Measurements from ENCODE around the genes CIDEC, JAGN1, PRRT3, ATP2B2 and SLC6A11.

DNA sequence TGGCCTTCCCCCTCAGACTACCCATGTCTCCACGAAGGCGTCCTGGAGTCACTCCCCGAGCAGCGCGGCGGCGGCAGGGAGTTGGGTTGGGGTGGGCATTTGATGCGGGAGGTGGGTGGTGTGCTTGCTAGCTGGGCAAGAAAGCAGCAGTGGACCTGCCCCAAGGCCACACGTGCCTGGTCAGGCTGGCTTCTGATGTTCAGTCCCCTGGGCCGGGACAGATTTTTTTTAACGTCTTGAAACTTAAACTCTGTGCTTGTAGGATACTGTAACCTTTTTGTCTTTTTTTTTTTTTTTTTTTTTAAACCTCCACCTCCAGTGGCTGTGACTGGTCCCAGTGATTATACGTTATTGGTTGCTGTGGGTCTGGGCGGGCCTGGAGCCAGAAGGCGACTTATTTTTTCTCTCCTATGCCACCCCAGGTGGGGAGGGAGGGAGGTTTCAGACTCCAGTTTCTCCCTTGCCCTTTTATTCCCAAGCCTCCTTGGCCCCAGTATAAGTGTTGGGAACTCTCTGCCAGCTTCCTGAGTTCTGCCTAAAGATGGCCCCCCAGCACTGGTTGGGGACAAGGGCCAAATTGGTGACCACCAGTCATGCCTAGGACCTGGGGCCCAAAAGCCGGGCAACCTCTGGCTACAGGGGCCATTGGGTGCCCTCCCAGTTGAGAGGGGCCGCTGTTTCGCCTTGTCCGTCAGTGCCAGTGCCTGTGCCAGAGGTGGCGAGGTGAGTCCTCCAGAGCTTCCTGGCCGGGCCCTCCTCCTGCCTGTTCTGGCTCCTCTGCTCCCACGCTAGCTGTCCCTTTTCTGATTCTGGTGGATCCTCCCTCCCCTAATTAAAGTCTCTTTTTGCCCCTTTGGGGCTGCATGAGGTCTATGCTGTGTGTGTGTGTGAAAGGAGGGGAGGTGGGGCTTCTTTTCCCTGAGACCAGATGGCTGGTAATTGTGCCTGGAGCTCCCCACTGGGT lies 3.5 kb upstream of the TTLL3 start:
- CAGE, long polyA plus RNA, result no peak
- RRBS, result no CpG with 5 or more reads among the region's 21 CpGs

DNA sequence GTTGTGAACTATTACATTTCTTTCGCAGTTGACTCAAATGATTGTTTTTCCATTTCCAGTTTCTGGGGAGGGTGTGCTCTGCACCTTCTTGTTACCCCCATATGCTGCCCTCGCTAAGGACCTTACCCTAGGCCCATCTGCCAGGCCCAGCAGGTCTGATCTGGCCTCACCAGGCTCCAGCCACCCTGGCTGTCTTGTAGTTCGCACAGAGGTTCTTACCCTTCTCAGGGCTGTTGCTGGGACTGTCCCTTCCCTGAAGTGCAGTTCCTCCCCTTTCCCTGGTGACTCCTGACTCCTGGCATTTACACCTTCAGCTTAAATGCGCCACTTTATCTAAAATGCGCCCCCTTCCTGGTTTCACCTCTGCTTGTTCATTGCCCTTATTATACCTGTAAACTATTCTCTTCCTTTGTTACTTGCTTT lies 904 bp upstream of the TTLL3 start:
- CAGE, long polyA plus RNA, result no peak
- RRBS, result no CpG with 5 or more reads among the region's 5 CpGs

DNA sequence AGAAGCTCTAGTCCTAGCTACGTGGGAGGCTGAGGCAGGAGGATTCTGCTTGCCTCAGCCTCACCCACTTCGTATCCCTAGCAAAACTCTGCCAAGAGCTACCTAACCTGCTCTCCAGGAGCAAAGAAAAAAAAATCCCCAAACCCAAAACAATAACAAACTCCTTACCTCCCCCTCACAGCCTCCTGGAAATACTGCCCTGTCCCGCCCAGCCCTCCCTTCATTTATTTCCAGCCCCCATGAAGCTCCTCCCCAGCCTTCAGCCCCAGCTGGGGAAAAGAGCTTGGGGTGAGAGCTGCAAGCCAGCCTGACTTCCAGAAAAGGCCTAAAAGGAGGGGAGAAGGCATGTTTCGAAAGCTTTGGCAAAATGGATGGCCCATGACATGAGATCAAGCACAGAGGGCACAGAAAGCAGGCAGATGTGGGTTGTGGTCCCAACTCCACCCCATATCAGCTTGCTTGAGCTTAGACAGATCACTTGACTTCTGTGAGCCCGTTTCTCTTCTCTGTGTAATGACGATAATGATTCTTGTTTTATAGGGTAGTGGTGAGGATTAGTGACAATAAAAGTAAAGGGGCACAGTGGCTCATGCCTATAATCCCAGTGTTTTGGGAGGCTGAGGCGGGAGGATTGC lies at the start of gene CIDEC:
TSS of gene CIDEC (minus strand) at position 198 of the 635 bp plus-strand sequence.
- CAGE, long polyA plus RNA, result no peak
- RRBS, result no CpG with 5 or more reads among the region's 7 CpGs

DNA sequence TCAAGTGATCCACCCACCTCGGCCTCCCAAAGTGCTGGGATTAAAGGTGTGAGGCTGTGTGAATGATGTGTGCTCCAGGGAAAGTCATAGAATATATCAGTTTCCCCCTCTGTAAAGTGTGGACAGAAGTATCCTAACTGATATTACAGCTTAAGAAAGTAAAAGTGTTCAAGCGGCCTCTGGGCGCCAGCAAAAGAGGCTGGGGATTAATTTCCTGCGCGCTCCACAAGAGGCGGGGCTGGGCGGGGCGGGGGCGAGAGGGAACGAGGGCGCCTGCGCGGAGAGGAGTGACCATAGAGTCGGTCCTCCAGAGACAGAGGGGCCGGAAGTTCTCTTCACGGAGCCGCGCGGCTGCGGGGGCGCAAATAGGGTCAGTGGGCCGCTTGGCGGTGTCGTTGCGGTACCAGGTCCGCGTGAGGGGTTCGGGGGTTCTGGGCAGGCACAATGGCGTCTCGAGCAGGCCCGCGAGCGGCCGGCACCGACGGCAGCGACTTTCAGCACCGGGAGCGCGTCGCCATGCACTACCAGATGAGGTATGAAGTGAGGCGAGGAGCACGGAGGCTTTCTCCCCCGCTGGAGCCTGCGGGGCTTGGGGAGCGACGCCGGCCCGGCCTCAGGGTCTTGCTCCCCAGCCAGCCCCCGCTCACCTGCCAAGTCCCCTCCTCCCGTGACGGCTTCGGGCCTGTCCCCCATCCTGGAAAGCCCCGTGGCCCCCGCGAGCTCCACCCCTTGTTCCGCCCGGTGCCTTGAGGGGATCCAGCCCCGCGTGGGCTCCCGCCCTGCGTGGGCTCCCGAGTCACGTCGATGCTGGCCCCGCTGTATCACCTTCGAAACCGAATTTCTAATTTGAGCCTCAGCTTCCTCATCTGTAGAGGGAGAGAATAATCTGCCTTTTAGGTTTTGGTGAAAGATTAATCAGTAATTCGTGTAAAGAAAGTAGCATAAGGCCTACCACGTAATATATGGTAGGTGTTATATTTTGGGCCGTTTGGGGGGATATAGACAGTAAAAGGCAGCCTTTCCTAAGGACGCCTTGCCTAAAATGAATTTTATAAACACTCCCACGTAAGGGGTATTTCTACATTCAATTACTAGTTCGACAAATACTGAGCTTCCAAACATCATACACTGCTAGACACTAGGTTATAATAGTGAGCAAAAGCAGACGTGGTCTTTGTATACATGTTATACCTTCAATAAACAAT lies at the start of gene JAGN1:
TSS of gene JAGN1 (plus strand) at position 332 of the 1,205 bp plus-strand sequence.
- CAGE, long polyA plus RNA, result start-site peak on the plus strand centred at position 332 of the sequence, 91 bp wide, 245 and 191 reads in 2 replicates
- RRBS, result 4% methylated on average over 5 of the region's 75 CpGs

DNA sequence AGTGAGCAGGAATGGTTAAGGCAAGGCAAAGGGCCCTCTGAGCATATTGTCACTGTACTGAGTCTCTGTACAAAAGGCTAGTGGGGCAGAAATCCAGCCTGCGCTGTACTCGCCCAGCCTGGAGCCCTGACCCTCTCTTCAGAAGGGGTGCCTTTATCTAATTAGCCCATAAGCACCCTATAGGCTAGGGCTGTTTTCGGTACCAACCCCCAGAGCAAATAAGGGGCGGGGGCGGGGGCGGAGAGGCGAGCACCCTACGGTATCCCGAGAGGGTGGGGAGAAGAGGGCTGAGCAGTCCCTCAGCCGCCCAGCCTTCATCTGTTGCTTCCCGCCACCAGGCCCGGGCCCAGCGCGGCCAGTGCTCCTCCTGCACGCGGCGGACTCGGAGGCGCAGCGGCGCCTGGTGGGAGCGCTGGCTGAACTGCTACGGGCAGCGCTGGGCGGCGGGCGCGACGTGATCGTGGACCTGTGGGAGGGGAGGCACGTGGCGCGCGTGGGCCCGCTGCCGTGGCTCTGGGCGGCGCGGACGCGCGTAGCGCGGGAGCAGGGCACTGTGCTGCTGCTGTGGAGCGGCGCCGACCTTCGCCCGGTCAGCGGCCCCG lies 1.9 kb upstream of the IL17RC start:
- CAGE, long polyA plus RNA, result no peak
- RRBS, result no CpG with 5 or more reads among the region's 51 CpGs

DNA sequence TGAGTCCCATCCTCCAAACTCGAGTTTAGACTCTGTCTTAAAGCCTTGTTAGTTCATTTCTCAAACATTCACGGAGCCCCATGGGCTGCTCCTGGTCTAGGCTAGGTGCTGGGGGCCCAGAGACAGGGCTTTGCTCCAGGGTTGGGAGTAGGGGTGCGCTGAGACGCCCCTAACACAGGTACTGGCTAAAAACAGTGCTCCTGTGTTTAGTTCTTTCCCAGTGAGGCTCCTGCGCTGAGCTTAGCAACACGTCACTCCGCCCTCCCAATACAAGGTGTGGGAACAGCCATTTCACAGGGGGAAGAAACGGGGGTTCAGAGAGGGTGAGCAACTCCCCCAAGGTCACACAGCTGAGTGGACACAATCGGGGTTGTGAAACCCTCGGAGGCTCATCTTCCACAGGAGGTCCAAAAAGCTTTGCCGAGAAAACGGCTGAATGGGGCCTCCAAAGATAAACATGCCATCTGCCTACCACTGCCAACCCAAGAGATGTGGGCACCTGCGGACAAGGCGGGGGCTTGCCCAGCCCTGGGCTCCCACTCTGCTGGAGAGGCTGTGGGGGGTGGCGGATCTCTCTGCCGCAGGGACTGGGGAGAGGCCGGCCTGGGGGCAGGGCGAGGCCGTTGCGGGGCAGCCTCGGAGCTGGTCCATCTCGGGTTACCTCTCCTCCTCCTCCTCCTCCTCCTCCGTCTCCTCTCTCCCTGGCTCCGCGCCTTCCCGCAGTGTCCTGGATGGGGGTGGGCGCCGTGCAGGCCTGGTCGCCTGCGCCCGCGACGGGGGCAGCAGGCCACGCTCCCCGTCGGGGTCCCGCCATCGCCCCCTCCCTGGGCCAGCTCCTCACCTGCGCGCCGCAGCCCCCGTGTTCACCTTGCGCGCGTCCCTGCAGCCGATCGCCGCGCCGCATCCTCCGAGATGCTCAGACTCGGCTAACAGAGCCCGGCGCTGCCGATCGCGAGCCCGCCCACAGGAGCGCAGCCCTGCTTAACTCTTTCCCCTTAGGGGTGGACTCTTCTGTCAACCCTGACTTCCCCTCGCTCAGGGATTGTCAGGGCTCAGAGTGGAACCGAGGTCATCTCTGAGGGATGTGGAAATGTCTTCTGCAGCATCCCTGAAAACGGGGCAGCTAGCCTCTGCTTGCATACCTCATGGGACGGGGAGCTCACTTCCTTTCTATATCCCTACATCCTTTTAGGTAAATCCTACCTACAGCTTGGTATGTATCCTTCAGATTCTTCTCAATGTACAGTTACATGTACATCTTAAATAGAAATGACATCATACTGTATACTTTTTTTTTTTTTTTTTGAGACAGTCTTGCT lies at the start of gene PRRT3:
TSS of gene PRRT3 (minus strand) at position 928 of the 1,319 bp plus-strand sequence.
- CAGE, long polyA plus RNA, result no peak
- RRBS, result no CpG with 5 or more reads among the region's 63 CpGs

DNA sequence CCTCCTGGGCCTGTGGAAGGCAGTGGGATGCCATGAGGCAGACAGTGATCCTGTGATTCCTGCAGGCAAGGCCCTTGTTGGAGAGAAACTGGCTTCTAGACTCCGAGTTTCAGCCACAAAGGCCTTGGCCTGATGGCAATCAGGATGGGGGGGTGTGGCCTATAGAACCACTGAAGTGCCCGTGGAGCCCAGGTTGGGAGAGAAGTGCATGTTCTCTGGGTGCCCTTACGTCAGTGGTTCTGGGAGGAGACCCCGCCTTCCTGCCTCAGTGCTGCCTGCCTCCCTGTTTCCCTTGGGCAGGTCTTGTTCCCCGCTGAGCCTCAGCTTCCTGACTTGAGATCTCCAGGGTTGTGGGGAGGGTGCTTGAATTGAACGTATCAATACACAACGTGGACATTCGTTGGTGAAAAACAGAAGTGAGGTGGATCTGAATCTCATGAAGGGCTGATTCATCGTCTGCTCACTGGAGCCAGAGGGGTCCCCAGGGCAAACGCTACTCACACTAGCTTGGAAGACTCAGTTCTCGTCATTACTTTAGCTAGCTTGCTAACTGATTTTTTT lies 31.8 kb downstream of the IRAK2 start:
- CAGE, long polyA plus RNA, result no peak
- RRBS, result no CpG with 5 or more reads among the region's 11 CpGs

- CAGE, long polyA plus RNA, result no peak
- RRBS, result no CpG with 5 or more reads among the region's 3 CpGs
Measured at GRCh38 chr3:10223536-10224140, 24.6 kb upstream of the TATDN2 start.

- CAGE, long polyA plus RNA, result no peak
- RRBS, result no CpG with 5 or more reads among the region's 3 CpGs
Measured at GRCh38 chr3:10290076-10290295, 2.8 kb downstream of the GHRL start.

- CAGE, long polyA plus RNA, result no peak
- RRBS, result no CpG with 5 or more reads among the region's 18 CpGs
Measured at GRCh38 chr3:10311822-10312473, 9.0 kb downstream of the SEC13 start.

DNA sequence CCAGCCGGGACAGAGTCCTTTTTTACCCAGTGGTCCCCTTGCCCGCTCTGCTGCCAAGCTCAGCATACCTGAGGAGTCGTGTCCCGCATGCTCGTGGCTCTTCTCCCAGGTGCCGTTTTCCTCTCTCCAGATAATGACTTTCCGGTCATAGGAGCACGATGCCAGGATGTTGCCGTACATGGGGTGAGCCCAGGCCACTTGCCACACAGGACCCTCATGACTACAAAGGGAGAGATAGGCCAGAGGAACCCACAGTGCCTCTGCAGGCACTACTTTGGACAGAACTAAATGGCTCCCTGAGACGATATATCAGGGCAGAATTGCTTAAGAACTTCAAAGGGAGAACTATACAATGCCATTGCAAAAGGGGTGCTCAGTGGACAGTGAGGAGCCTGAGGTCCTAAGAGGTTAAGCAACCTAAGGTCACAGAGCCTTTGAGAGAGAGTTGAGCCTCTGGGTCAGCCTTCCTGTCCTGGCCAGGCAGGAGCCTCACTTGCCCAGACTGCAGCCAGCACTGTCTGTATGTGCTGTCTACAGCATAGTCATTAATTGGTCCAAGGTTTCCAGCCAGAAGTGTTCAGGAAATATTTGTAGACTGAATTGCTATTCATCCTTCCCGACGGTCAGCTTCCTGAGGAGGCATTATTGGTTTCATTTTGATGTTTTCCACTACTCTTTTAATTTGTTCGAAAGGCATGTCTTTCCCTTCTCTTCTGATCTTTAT lies 8.2 kb downstream of the SEC13 start:
- CAGE, long polyA plus RNA, result no peak
- RRBS, result no CpG with 5 or more reads among the region's 13 CpGs

- CAGE, long polyA plus RNA, result no peak
- RRBS, result 48% methylated on average over 4 of the region's 14 CpGs
Measured at GRCh38 chr3:10334362-10334844, 13.5 kb upstream of the SEC13 start.

DNA sequence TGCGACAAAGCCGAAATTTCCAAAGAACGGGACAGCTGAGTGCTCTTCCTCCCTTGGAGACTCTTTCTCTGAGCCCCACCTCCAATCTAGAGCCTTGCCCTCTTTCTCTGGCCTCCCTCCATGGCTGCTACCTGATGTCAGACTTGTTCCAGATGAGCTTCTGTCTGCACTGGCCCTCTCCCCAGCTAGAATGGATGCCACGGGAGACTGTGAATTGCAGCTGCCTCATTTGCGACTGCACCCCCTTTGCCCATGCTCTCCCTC lies 13.0 kb downstream of the ATP2B2 start:
- CAGE, long polyA plus RNA, result no peak
- RRBS, result no CpG with 5 or more reads among the region's 5 CpGs

DNA sequence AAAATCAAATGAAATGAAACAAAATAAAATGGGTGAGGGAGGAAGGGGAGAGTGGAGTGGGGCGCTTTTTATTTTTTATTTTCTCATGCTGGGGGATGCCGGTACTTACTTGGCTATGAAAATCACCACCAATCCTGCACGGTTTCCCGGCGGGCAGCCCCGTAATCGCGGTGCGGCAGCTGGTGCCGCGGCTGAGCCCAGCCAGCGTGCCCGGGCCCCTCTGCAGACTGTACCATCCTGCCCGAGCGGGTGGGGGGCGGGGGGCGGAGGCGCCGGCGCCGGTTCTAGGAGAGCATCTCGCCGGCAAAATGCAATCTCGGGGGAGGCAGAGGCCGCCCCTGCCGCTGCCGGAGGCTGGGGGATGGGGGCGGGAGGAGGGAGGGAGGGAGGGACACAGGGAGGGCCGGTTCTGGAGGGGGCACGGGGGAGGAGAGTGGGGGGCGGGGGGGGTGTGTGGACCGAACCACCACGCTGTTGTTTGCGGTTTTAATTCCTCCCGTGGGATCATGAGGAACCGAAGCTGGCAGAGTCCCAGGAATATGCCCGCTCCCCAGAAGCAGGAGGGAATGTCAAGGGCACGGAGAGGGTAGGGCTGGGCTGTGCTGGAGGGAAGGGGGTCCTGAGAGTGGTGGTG lies at the start of gene ATP2B2:
TSS of gene ATP2B2 (minus strand) at position 231 of the 634 bp plus-strand sequence.
- CAGE, long polyA plus RNA, result no peak
- RRBS, result 1% methylated on average over 24 of the region's 38 CpGs

DNA sequence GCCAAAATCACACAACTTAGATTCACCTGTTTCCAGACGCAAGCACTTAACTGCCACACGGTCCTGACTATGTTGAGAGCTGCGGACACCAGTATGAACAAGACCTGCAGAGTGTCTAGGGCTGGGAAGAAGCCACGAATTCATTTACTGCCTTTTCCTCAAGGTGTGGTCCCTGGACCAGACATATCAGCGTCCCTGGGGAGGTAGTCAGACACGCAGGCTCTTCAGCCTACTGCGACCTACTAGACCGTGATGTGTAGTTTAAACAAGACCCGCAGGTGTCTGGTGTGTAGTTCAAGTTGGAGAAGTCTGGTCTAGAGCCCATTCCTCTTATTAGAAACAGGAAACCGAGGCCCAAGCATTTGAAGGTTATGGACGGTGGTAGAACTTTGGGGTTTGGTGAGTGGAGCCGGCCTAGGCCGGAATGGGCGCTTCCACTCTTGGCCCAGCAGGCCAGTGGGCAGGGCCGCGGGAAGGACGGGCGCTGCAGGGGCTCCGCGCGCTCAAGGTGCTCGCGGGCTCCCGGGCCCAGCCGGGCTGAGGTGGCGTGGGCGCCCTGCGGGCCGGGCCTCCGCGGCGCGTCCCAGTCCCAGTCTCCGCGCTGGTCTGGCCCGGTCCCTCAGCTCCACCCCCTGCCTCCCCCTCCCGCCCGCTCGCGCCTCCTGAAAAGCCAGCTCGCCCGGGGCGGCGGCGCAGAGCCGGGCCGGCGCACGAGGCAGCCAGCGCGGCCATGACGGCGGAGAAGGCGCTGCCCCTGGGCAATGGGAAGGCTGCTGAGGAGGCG lies at the start of gene SLC6A11:
TSS of gene SLC6A11 (plus strand) at position 693 of the 784 bp plus-strand sequence.
- CAGE, long polyA plus RNA, result no peak
- RRBS, result 8% methylated on average over 23 of the region's 55 CpGs

DNA sequence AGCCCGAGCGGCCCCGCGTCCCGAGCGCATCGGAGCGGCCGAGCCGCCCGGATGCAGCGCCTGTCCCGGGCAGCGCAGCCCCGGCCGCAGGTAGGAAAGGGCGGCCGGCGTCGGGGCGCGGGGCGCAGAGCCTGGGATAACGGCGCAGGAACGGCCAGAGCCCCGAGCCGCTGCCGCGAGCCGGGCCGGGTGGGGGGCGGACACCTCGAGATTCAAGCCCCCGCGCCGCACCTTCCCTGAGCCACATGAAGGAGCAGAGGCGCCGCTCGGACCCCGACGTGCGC lies 234 bp downstream of the SLC6A1 start:
- CAGE, long polyA plus RNA, result no peak
- RRBS, result 2% methylated on average over 12 of the region's 43 CpGs

GRCh38 chr3:10993471-10994259 lies 1.1 kb downstream of the SLC6A1 start:
- CAGE, long polyA plus RNA, result no peak
- RRBS, result 3% methylated on average over 3 of the region's 30 CpGs

DNA sequence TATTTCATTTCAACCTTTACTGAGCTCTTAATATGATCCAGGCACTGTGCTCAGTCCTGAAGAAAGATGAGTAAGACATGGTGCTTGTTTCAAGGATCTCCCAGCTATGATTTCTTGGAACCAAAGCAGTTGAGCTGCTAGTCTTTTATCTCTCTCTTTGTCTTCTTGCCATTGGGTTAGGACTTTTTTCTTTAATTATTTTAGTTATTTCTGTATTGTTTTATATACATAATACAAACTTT lies 16.1 kb downstream of the ATG7 start:
- CAGE, long polyA plus RNA, result no peak

DNA sequence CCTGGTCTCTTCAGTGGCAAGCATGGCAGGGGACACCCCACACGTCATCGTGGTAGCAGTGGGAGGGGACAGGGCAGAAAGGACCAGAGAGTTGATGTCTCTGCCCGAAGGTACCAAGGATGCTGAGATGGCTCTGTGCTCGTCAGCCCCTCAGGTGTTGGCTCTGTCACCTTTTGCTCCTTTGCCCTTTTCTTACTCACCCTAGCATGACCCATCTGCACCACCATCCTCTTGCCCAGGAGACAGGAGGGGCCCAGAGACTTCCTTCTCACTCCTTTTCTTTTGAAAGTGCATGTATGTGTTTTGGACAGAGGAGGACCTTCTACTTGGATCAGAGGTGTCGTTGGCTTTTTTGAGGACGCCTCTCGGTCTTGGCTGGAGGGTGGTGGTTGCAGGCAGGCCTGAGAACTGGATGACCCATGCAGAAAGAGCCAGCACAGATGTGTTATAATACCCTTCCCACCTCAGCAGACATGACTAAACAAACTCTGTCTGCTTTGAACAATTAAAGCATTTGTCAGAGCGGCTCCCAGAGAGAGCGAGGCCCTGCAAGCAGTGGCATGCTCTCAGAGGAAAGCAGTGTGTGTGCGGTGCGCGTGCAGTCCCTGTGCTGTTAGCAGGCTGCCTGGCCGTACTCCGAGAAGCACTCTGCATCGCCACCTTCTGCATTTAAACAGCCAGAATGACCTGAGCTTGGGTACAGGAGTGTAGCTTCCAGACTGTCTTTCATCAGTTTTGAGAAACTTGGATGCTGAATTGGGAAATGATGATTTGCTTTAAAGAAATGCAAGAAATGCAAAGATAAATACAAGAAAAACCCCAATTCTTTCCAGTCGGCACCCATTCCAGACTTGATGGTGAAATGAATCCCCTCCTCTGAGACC lies 113.8 kb downstream of the VGLL4 start:
- CAGE, long polyA plus RNA, result no peak
- RRBS, result no CpG with 5 or more reads among the region's 16 CpGs

GRCh38 chr3:11568115-11569299 lies 75.2 kb downstream of the VGLL4 start:
- CAGE, long polyA plus RNA, result no peak
- RRBS, result 0% methylated on average over 3 of the region's 46 CpGs